Left lung (tissue), 1 donor: ENCODE results near the genes DHRS4L2, CPNE6, PCK2, IRF9, NOP9, SDR39U1 and CMA1.

GRCh38 chr14:23988634-23989108 is at the start of gene DHRS4L2:
Gene DHRS4L2, plus strand, starts transcription at chr14:23988929.
- PRO-cap: bidirectional peak, plus-strand start at chr14:23988929, minus-strand start at chr14:23988753

GRCh38 chr14:24036089-24037165 is 15.4 kb upstream of the CARMIL3 start:
- PRO-cap: bidirectional peak, plus-strand start at chr14:24036482, minus-strand start at chr14:24036289; bidirectional peak, plus-strand start at chr14:24036923, minus-strand start at chr14:24036860

GRCh38 chr14:24042703-24043104 is 9.1 kb upstream of the CARMIL3 start:
- PRO-cap: unidirectional peak, minus-strand start at chr14:24042927

GRCh38 chr14:24071273-24071750 is at the start of gene CPNE6:
Gene CPNE6, plus strand, starts transcription at chr14:24071562.
- PRO-cap: no peak

DNA sequence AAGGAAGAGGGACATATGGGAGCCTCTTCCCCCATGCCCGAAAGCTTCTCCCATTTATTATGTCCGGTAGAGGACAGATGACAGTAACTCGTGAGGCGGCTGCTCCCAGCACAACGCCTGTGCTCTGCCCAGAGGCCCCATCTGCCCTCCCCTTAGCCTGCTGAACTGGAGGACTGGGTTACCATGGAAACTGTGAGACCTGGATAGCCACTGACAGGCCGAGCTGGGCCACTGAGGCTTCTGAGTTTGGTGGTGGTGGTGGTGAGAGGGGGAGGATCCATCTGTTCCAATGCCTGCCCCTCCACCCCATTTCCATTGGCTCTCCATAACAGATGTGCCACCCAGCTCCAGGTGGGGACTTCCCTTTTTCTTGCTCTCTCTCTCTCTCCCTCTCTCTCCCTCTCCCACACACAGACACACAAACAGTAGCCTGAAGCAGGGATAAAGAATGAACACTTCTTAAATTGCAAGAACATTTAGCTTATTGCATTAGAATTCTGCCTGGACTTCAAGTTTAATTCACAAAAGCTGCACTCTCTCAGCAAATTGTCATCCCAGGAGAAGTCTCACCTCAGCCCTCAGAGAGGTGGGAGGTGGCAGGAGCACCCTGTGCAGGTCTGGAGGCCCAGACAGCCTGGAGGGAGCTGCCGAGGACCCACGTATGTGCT is 8.4 kb downstream of the CPNE6 start:
- PRO-cap: no peak

- PRO-cap: bidirectional peak, plus-strand start at chr14:24094311, minus-strand start at chr14:24094002; bidirectional peak, plus-strand start at chr14:24094697, minus-strand start at chr14:24094653
Measured at GRCh38 chr14:24093636-24094838, at the start of gene PCK2. Gene PCK2, plus strand, starts transcription at chr14:24094311.

GRCh38 chr14:24160735-24161885 is at the start of gene IRF9:
Gene IRF9, plus strand, starts transcription at chr14:24161265.
- PRO-cap: bidirectional peak, plus-strand start at chr14:24161159, minus-strand start at chr14:24161124; bidirectional peak, plus-strand start at chr14:24161293, minus-strand start at chr14:24161259; bidirectional peak, plus-strand start at chr14:24161714, minus-strand start at chr14:24161600

DNA sequence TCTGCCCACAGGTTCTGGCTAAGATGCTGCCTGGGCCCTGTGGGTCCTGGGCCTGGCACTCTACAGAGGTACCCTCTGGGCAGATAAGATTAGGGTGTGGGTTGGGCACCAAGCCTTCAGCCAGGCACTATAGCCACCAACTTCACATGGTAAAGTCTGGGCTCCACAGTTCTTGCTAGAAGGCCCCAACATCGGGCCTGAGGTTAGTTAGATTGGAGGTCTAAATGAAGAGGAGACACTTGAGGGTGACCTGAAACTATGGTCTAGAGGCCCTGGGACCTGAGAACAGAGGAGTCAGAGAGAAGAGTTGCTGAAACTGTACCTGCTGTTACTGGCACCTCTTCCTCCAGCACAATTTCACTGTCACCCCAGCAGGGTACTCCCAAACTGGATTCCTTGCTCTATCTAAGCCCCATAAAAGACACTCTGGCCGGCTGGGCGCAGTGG is 5.2 kb upstream of the REC8 start:
- PRO-cap: no peak

- PRO-cap: no peak
Measured at GRCh38 chr14:24273845-24274585, 2.6 kb upstream of the RABGGTA start.

DNA sequence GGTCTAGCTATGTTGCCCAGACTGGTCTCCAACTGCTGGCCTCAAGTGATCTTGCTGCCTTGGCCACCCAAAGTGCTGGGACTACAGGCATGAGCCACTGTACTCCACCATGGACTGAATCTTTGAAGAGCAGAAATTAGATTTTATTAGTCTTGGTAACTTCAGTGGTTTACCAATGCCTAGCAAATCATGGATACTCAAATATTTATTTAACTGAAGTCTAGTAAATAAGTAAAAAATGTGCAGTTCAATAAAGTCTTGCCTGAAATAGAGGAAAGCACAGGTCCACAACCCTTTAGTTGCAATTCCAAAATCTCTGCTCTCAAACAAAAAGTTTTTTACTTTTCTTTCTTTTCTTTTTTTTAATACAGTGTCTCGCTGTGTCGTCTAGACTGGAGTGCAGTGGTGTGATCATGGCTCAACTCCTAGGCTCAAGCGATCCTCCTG is 1.3 kb downstream of the DHRS1 start:
- PRO-cap: no peak

DNA sequence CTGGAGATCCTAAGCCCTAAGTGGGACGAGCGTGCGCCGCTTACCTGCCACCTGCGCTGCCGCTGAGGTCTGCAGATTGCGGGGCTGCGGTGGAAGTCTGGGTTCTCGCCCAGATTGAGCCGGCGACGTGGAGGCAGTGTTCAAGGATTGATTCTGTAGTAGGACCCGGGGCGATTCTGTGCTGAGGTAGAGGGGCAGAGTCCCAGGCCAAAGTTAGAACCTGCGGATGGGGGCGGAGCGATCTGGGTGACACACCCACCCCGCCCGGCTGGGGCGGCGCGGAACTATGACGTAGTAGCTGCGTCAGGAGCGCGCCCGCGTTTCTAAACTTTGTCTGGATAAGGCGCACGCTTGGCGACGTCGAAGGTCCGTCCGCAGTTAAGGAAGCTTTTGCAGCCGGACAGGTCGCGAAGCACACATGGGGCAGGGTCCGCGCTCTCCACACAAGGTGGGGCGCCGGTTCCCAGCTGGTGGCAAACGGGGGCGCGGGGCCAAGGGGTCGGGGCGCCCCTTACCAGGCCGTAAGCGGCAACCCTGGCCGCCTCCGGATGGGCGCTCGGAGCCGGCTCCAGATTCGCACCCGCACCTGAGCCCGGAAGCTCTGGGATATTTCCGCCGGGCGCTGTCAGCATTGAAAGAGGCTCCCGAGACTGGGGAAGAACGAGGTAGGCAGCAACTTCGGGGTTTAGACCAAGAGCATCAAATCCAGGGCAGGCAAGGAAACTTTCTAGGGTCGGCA is at the start of gene NOP9:
Gene NOP9, plus strand, starts transcription at position 314 of the 739 bp plus-strand sequence.
- PRO-cap: bidirectional peak, plus-strand start at position 326 of the sequence, minus-strand start at position 178 of the sequence

DNA sequence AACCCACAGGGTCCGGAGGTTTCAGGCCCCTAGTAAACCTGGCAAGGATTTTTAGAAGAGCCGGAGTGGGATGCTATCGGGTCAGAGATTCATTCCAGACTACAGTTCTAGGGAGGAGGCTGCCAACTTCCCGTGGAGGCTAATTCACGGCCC is 836 bp upstream of the NFATC4 start:
- PRO-cap: no peak

DNA sequence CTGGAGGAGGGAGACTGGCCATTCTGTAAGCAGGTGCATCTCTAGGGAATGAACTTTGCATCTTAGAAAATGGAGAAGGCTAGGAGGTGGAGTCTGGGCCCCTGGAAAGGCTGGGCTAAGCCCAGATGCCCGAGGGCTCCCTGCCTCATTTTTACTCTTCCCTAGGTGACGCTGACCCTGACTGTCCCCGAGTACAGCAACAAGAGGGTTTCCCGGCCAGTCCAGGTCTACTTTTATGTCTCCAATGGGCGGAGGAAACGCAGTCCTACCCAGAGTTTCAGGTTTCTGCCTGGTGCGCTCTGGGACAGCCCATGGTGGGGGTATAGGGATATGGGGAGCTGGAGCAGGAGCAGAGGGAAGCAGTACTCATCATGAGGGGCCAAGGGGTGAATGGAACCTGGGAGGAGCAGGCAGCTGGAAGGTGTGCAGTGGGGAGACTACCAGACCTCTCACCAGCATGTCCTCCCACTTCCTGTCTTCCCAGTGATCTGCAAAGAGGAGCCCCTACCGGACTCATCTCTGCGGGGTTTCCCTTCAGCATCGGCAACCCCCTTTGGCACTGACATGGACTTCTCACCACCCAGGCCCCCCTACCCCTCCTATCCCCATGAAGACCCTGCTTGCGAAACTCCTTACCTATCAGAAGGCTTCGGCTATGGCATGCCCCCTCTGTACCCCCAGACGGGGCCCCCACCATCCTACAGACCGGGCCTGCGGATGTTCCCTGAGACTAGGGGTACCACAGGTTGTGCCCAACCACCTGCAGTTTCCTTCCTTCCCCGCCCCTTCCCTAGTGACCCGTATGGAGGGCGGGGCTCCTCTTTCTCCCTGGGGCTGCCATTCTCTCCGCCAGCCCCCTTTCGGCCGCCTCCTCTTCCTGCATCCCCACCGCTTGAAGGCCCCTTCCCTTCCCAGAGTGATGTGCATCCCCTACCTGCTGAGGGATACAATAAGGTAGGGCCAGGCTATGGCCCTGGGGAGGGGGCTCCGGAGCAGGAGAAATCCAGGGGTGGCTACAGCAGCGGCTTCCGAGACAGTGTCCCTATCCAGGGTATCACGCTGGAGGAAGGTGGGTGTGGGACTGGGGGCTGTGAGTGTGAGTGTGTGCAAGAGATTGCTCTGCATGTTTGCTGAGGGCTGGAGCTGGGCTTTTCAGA is 8.2 kb downstream of the NFATC4 start:
- PRO-cap: no peak

- PRO-cap: no peak
Measured at GRCh38 chr14:24396108-24396670, 2.6 kb upstream of the NYNRIN start.

GRCh38 chr14:24436276-24437278 is 6.0 kb downstream of the SDR39U1 start:
- PRO-cap: no peak

- PRO-cap: bidirectional peak, plus-strand start at chr14:24442357, minus-strand start at chr14:24442287; bidirectional peak, plus-strand start at chr14:24442975, minus-strand start at chr14:24442741
Measured at GRCh38 chr14:24442146-24443410, at the start of gene SDR39U1. Gene SDR39U1, minus strand, starts transcription at chr14:24442776.

GRCh38 chr14:24508195-24508448 is at the start of gene CMA1:
Gene CMA1, minus strand, starts transcription at chr14:24508265.
- PRO-cap: no peak

- PRO-cap: no peak
Measured at GRCh38 chr14:24827529-24828132, 193.6 kb upstream of the GZMB start.

- PRO-cap: no peak
Measured at GRCh38 chr14:24965987-24966703, 83.8 kb downstream of the STXBP6 start.

- PRO-cap: unidirectional peak, plus-strand start at chr14:24974345
Measured at GRCh38 chr14:24974220-24974480, 75.8 kb downstream of the STXBP6 start.